ENCODE measurements around a stretch of chr1.

- PRO-cap, 2 experiments: no peak in any of the 2 experiments
These were observed 133.1 kb upstream of the NFIA start for GRCh38 chr1:60949178-60949817.

GRCh38 chr1:60990212-60990525 is 92.2 kb upstream of the NFIA start:
- PRO-cap, 2 experiments: no peak in any of the 2 experiments

- PRO-cap, 2 experiments: peak in 2 of 2 experiments; most common plus-strand start chr1:61078184 (in 1); most common minus-strand start chr1:61078005 (in 1)
These were observed 4.5 kb upstream of the NFIA start for GRCh38 chr1:61077619-61078459.

DNA sequence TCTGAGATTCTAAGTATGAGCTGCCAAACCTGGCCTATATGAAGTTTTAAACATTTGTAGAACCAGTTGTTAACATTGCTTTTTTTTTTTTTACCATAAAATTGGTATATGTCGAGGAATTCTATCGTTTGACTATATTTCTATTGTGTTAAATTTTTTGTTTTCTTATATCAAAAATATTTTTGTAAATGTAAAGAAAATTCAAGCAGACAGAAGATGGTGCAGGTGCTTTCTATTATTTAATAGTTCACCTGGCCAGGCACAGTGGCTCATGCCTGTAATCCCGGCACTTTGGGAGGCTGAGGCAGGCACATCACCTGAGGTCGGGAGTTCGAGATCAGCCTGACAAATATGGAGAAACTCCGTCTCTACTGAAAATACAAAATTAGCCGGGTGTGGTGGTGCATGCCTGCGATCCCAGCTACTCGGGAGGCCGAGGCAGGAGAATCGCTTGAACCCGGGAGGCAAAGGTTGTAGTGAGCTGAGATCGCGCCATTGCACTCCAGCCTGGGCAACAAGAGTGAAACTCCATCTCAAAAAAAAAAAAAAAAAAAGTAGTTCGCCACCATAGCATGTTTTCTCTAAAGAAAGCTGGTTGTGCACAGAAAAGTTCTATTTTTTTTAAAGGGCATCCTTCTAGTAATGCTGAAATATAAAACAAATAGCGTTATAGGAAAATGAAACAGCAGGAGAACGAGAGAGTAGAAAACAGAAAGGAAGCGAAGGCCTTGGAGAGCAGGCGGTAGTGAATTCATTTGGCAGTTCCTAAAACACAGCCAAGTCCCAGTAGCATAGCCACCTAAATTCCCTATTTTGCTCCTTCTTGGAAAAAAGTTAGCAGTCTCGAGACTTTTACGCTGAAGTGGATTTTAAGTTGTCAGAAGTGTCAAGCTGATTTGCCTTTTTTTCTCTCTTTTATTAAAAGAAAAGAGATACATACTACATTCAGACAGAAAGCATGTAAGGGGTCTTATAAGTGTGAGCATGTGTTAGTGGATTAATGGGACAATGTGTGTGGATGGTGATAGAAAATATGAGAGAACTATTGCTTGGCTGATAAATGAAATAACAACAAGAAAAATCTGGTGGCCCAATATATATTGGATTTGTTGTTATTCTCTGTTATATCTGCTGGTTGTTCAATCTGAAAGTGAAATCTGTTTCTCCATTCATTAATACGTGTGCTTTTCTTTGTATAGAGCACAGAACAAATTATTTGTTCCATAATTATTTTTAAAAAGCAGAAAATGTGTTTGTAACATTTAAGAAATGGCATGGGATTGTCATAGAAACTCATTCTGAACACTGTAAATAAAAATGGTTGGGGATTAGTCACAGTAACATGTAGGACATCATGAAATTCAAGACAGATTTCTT is 19.0 kb downstream of the NFIA start:
- PRO-cap, 2 experiments: no peak in any of the 2 experiments

DNA sequence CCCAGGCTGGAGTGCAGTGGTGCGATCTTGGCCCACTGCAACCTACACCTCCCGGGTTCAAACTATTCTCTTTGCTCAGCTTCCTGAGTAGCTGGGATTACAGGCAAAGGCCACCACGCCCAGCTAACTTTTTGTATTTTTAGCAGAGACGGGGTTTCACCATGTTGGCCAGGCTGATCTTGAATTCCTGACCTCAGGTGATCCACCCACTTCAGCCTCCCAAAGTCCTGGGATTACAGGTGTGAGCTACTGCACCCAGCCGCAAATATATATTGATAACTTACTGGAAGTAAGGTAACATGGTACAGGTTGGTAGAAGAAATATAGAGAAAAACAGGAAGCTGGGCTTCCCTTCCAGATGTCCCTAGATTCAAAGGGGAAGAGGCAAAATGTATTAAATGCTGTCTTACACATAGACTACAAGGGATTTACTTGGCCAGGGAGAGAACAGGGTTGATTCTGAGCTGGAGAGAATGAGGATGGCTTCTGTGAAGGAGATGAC is 32.7 kb downstream of the NFIA start:
- PRO-cap, 2 experiments: no peak in any of the 2 experiments

GRCh38 chr1:61140212-61141426 is 58.3 kb downstream of the NFIA start:
- PRO-cap, 2 experiments: no peak in any of the 2 experiments

- PRO-cap, 2 experiments: no peak in any of the 2 experiments
These were observed 233.4 kb downstream of the TM2D1 start for GRCh38 chr1:61491613-61491895.

GRCh38 chr1:62648041-62648651 is 40.0 kb downstream of the DOCK7 start:
- PRO-cap, 2 experiments: no peak in any of the 2 experiments

DNA sequence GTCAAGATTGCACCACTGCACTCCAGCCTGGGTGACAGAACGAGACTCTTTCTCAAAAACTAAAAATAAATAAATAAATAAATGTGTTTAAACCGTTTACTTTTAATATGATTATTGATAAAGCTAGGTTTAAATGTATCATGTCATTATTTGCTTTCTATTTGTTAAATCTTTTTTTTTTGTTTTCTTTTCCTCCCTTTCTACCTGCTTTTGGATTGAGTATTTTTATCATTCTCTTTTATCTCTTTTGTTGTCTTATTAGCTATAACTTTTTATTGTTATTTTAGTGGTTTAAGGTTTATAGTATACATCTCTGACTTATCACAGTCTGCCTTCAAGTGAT is 31.1 kb downstream of the ATG4C start:
- PRO-cap, 2 experiments: no peak in any of the 2 experiments

- PRO-cap, 2 experiments: no peak in any of the 2 experiments
These were observed 2.1 kb upstream of the FOXD3 start for GRCh38 chr1:63320119-63320904.

- PRO-cap, 2 experiments: no peak in any of the 2 experiments
These were observed 1.9 kb downstream of the ROR1 start for GRCh38 chr1:63775744-63776145.

- PRO-cap, 2 experiments: no peak in any of the 2 experiments
These were observed 140.1 kb downstream of the ROR1 start for GRCh38 chr1:63913723-63914542.

DNA sequence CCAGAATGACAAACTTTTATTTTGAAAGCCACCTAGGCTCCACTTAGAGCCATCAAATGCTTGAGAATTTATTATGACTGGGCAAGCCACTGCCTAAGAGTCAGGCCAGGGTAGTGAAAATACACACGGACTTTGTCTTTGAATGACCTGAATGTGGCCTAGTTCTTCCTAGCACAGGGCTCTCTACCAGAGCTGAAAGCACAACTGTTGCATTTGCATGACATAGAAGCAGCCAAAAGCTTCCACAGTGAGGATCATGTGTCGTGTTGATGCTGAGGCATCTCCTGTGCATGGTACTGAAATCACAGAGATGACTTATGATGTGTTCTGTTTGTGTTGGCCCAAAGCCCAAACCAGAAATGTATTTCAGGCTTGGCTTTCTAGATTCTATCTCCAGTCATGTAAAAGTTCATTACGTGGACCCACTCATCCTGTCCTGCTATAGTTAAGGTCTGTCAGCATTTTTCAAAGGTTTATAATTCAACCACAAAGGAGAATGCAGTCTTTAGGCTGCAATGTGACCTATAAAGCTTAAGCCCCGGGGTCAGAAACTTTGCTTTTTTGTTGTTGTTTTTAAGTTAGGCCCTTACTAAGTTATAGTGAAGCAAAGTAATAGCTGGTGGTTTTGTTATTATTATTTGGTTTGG is 163.9 kb upstream of the UBE2U start:
- PRO-cap, 2 experiments: no peak in any of the 2 experiments

GRCh38 chr1:64245406-64245900 is 42.0 kb downstream of the UBE2U start:
- PRO-cap, 2 experiments: no peak in any of the 2 experiments

DNA sequence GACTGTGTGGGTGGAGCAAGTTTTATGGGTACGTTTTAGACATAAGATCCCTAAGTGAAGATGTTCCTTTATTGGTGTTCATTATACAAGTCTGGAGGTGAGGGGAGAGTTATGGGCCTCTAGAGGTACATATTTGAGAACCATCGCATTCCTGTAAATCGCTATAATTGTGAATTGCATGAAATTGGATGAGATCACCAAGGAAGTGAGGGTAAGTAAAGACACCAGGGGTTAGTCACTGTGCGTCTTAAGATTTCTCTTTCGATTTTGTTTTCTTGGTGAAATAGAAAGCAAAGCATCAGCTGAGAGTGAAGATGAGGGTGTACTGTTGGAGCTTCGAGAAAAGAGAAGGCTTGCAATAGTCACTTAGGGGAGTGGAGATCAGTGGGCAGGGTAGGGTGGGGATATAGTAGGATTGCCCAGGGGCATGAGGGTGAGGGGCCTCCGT is 82.1 kb downstream of the RAVER2 start:
- PRO-cap, 2 experiments: no peak in any of the 2 experiments

GRCh38 chr1:64844623-64845021 is 99.7 kb downstream of the RAVER2 start:
- PRO-cap, 2 experiments: no peak in any of the 2 experiments

DNA sequence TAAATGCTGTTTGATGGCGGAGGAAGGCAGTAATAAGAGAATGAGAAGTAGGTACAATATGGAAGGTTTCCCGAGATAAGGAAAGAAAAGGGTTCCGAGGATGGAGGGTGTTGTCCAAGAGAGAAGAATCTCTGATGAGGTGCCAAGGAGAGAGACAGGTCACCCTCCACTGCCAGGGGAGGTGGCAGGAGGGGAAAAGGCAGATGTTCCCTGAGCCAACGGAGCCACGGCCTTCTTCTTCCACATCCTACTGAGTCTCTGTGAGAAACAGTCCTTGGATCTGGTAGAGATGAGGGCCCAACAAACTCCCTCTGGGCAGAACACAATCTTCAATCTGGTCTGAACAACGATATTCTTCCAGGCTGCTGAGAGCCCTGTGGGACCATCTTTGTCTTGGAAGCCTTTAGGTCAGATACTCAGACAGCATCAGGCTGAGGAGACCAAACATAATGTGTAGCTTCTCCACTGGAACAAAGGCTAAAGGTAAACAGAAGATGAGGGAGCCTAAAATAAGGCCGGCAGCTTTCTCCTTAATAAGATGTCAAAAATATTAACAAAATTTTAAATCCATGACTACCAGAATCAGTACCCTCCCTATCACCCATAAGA is 90.2 kb downstream of the JAK1 start:
- PRO-cap, 2 experiments: no peak in any of the 2 experiments

- PRO-cap, 2 experiments: no peak in any of the 2 experiments
These were observed 83.2 kb downstream of the JAK1 start for GRCh38 chr1:64883255-64883527.

- PRO-cap, 2 experiments: no peak in any of the 2 experiments
These were observed 39.1 kb downstream of the JAK1 start for GRCh38 chr1:64927162-64927773.

GRCh38 chr1:64934249-64934666 is 32.1 kb downstream of the JAK1 start:
- PRO-cap, 2 experiments: no peak in any of the 2 experiments

Measured in Colon Carcinoma Metastatic in the Brain (tissue), 2 donors.